Pericardium (tissue), 1 donor: ENCODE measurements around a stretch of chr6.

DNA sequence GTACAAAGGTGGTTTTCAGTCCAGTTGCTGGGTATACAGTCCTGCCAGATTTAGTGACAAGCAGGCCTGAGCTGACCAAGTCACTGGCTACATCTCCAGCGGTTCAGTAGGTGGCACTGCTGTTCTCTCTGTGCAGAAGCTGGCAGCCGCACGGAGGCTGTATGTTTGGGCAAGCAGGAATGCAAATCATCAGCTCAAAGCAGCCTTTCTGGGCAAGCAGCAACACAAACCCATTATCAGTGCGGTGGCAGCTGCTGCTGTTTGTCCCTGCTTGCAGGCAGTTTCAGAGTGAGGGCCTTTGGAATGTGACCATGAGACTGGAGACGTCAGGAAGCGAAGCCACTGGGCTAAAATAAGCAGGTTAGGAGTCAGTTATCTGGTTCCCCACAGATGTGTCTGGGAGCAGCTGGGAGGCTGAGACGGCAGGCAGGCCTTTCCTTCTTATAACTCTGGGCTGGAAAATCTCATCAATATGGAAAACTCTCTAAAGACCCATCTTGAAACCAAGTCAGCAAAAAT, 72.5 kb downstream of the TXLNB start:
- RRBS = no CpG with 5 or more reads among the region's 7 CpGs

DNA sequence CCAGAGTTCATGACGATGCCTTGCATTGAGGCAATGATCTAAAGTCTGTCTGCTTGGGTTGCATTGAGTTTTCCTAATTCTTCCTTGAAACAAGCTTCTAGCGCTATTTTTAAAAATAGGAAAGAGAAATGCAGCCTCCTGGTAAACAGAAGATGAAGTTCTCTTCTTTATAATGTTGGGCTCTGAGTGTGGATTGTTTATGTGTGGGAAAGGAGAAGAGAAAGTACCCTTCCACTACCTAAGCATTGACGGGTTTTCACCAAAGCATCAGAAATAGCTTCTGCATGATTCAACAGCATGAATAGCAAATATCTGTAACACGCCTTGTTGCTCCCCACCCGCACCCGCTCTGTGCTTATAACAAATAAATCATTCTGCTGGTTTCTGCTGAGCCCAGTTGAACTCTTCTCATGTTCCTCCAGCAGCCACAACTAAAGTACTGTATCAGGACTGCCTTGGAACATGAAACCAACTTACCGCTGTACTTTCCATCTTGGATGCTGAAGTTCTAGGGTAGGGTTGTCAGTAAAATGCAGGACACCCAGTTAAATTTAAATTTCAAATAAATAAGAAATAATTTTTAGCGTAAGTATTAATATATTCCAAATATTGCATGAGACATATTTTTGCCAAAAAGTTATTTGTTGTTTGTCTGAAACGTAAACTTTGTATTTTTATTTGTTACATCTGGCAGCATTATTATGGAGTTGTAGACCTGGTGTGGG, 20.7 kb downstream of the TXLNB start:
- RRBS = no CpG with 5 or more reads among the region's 9 CpGs

GRCh38 chr6:139533979-139534549, 159.6 kb upstream of the CITED2 start:
- RRBS = no CpG with 5 or more reads among the region's 9 CpGs

GRCh38 chr6:139656001-139656424, 281.6 kb upstream of the CITED2 start:
- RRBS = no CpG with 5 or more reads among the region's 3 CpGs

GRCh38 chr6:139872726-139873044, 498.2 kb upstream of the CITED2 start:
- RRBS = no CpG with 5 or more reads among the region's 1 CpG

DNA sequence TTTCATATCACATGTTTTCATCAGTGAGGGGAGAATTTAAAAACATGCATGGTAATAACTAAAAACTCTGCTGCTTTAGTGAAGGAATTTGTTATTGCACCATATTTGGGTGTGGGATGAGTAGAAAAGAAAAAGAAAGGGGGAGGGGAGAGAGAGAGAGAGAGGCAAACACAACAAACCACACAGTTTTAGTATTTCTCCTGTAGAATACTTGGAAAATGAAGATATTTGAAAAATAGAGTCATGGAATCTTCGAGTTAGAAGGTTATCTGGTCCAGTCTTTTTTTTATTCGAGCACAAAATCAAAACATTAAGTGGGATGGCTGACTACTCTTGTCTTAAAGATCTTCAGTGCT, 687.7 kb upstream of the CITED2 start:
- RRBS = no CpG with 5 or more reads among the region's 2 CpGs

- RRBS = no CpG with 5 or more reads among the region's 6 CpGs
These were observed 1163.3 kb upstream of the CITED2 start for GRCh38 chr6:140537652-140538289.

DNA sequence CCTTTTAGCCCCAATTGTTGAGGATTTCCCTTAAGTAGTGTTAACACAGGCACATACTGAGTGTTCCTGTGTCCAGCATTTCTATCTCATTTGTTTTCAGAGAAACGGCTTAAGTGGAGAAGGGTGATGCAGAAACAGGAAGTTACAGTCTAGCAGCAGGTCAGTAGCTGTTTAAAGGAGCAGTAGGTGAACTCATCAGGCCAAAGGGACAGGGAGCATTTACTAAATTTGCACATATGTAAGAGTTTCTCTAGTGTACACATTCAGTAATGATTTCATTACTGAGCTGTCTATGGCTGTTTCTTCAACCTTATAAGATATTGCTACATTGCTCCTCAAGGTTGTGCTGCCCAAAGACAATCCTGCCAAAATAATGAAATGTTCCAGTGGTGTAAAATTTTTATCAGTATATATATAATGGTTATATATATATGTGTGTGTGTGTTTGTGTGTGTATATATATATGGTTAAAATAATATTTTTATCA, 644.1 kb upstream of the GJE1 start:
- RRBS = no CpG with 5 or more reads among the region's 1 CpG

- RRBS = no CpG with 5 or more reads among the region's 2 CpGs
These were observed 144.4 kb upstream of the GJE1 start for GRCh38 chr6:141988264-141988854.

- RRBS = no CpG with 5 or more reads among the region's 2 CpGs
These were observed 117.3 kb upstream of the GJE1 start for GRCh38 chr6:142015456-142015859.

- RRBS = no CpG with 5 or more reads among the region's 3 CpGs
These were observed 183.4 kb downstream of the HIVEP2 start for GRCh38 chr6:142761318-142762203.

- RRBS = no CpG with 5 or more reads among the region's 6 CpGs
These were observed 117.8 kb downstream of the HIVEP2 start for GRCh38 chr6:142827166-142827539.

GRCh38 chr6:142932742-142933265, 12.2 kb downstream of the HIVEP2 start:
- RRBS = no CpG with 5 or more reads among the region's 2 CpGs

DNA sequence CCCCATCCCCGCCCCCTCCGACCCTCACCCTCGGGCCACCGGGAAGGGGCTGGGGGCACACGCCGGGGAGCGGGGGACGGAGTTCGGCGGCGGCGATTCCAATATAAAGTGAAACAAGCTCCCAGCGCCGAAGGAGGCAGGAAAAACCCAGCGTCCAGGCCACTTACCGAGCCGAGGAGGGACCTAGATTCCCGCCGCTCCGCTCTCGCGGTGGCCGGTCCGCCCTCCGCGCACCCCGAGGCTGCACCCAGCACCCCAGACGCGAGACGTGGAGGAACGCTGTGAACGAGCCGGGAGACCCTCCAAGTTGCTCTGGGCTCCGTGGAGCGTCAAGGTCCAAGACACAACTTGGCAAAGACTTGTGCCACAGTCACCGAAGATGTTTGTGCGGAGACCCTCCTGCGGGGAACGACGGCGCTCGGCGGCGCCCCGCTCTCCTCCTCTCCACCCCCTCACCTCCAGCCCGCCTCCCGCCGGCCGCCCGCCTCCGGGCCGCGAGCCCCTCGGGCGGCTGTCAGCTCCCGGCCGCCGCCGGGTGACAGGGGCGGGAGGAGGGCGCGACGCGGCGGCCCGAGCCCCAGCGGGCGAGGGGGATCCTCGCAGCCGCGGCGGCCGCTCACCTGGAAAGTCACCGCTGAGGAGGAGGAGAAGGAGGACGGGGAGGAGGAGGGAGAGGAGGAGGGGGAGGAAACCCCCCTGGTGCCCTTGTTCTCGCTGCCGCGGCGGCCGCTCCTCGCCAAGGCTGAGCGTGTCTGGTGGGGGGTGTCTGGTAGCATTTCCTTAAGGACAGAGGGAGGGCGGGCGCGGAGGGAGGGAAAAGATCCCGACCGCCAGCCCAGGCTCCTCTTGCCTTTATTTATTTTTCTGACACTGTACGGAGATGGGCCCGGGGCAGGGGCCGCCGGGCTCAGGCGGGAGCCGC, 609 bp upstream of the HIVEP2 start:
- RRBS = 1% methylated on average over 11 of the region's 93 CpGs

- RRBS = no CpG with 5 or more reads among the region's 3 CpGs
These were observed 5.1 kb upstream of the FUCA2 start for GRCh38 chr6:143516593-143517139.

- RRBS = no CpG with 5 or more reads among the region's 14 CpGs
These were observed 32.2 kb downstream of the SF3B5 start for GRCh38 chr6:144063068-144063619.

DNA sequence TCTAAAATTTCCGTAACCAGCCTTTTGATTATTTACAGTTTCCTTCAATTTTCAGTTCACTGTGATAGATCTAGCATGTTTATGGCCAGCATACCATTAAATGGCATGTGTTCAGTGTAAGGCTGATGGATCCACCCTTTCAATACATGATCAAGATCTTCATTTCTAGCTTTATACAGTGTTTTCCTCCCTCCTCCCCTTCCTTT, 19.0 kb downstream of the STX11 start:
- RRBS = no CpG with 5 or more reads among the region's 1 CpG

DNA sequence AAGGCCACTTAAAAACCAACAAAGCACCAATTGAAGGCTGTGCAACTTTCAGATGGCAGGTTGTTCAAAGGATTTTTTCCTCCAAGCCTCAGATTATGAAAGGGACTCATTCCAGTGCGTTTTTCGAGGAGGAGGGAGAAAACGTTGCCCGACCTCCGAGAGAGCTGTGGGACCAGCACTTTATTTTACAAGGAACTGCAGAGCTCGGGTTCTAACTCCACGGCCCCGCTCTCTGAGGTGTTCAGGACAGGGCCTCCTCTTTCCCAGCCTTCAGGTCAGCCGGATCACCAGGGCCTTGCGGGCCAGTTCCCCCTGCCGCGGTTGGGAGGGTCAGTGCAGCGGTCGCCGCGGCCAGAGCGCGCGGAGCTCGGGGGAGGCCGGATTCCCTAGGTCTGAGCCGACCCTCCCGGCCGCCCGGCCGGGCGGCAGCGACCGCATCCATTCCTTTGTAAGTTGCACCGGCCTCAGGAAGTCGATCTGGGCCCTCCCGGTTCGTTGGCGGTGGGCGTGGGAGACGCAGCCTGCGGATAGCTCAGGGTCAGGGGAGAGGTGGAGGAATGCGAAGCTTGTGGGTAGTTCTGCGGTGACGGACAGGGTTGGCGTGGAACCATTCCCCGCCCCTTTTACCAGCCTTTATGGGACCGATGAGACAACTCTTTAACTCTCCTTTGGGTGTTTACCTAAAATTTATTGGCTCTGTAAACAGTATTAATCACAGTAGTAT, 1.6 kb downstream of the UTRN start:
- RRBS = 3% methylated on average over 12 of the region's 43 CpGs

GRCh38 chr6:144664059-144664470, 378.9 kb downstream of the UTRN start:
- RRBS = no CpG with 5 or more reads among the region's 2 CpGs